ENCODE measurements around the gene FURIN.

DNA sequence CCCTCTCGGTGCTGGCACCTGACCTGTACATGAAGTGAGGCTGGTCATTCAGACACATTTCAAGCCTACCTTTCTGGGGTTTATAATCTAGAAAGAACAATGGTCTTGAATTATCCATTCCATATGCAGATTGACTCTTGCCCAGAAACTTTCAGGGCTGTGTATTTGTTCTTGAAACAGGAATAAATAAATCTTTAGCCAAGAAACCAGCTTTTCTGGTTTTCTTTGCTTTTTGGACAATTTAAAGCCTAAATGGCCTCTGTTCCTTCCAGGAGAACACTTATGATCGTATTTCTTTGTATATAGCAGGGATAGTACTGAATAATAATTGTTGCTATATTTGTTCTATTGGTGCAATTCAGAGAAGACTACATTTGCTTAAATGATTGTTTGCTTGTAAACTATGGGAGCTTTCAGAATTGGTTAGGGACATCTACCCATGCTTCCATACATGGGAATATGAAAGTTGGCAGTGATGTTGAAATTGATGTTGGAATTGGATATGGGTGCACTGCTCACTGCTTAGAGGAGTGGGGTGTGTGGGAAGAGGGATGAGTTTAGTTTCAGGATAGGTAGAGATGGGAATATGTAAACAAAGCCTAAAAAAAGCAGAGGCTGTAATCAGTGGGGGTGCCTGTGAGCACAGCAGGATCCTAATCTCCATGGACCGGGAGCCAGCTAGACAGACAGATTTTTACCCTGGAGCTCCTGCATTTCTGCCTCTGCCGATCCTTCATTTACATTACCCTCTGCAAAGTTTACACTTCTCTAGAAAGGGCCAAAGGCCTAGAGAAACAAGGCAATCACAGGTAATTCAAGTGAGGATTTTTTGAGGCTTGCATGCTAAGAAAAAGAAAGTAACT lies 79.3 kb downstream of the CRTC3 start:
- PRO-cap = no peak
CAGE:
- cytosol, long polyA plus RNA = no peak
- long polyA plus RNA = no peak
- nucleus, long polyA plus RNA = no peak

DNA sequence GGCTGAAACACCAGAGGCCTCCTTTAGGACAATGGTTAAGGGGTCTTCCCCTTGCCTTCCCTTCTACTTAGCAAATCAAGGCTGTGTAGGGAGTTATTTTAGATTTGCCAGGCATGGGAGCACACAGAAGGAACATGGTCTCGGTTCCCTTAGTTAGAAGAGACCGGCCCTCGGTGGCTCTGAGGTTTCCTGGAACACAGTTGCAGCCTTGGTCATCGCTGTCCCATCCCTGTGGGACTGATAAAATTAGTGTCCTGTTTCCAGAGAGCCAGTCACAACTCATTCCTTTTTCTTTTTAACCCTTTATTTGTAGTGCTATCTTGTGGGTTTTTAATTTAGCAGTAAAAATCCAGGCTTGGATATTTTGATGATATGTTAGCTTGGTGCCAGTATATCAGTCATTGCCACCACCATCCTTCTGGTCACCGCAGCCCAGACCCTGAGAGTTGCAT lies 81.5 kb downstream of the CRTC3 start:
- PRO-cap = no peak
CAGE:
- cytosol, long polyA plus RNA = no peak
- long polyA plus RNA = no peak
- nucleus, long polyA plus RNA = no peak

- PRO-cap = no peak
CAGE:
- cytosol, long polyA plus RNA = no peak
- long polyA plus RNA = no peak
- nucleus, long polyA plus RNA = no peak
Observed at GRCh38 chr15:90617459-90618000, 87.8 kb downstream of the CRTC3 start.

GRCh38 chr15:90659943-90660974 lies 56.9 kb upstream of the BLM start:
- PRO-cap = no peak
CAGE:
- cytosol, long polyA plus RNA = no peak
- long polyA plus RNA = no peak
- nucleus, long polyA plus RNA = no peak

DNA sequence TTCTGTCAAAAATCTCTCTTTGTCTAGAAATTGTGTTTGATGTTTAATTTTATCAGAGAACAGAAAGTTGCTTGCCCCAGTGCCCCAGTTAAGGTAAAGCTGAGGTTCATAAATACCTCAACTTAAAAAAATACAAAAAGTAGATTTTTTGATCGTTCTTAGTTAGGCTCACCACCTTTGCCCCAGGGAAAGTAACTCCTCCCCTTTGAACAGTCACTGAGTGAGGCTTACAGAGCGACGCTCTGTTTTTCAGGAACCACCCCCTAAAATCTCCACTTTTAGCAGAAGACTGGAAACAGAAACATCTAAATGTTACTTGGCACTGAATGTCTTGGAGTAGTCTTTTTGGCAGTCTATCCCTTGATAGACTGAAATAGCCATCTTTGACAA lies 24.9 kb downstream of the BLM start:
- PRO-cap = no peak
CAGE:
- cytosol, long polyA plus RNA = no peak
- long polyA plus RNA = no peak
- nucleus, long polyA plus RNA = no peak

DNA sequence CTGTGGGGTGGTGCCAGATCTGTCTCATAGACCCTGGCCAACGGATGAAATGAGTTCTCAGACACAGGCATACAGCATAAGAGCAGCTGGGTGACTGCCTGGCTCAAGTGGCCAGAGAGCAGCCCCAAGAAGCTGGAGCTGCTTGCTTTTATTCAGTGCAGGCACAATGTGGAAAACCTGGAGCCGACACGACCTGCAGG lies 44.8 kb upstream of the FURIN start:
- PRO-cap = no peak
CAGE:
- cytosol, long polyA plus RNA = no peak
- long polyA plus RNA = no peak
- nucleus, long polyA plus RNA = no peak

GRCh38 chr15:90826213-90826506 lies 42.2 kb upstream of the FURIN start:
- PRO-cap = no peak
CAGE:
- cytosol, long polyA plus RNA = no peak
- long polyA plus RNA = no peak
- nucleus, long polyA plus RNA = no peak

DNA sequence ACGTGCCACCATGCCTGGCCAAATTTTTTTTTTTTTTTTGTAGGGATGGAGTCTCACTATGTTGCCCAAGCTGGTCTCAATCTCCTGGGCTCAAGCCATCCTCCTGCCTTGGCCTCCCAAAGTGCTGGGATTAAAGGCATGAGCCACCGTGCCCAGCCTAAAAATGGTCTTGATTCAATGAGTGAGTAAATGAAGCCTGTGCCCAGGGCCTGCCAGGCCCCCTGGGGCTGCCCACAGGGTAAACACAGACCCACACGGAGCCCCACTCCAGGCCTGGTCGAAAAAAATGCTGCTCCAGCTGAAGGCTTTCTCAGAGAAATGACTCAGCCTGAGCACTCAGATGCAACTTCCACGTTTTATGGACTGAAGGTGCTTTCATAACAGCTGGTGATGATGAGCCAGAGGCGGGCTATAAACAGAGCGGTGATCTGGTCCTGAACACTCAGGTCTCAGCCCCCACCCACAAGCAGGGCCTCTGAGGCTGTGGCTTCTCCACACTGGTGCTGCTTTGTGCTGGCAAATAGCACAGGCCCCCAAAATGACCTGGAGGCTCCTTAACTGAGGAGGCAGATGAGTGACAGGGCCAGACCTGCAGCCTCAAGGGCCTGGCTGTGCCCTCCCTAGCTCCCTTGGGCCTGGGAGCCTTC lies 23.3 kb upstream of the FURIN start:
- PRO-cap = no peak
CAGE:
- cytosol, long polyA plus RNA = no peak
- long polyA plus RNA = no peak
- nucleus, long polyA plus RNA = no peak

DNA sequence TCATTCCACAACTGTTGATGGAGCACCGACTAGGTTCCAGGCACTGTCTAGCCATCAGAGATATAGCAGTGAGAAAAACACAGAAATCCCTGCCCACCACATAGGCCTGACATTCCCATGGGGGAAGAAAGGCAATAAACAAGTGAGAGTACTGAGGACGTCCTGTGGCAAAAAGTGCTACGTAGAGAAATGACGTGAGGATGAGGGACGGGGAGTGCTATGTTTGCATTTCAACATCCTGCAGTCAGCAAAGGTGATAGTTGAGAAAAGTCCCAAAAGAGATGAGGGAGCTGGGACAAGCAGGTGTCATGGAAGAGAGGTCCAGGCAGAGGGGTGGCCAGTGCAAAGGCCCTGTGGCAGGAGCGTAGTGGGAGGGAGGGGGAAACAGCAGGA lies 10.5 kb upstream of the FURIN start:
- PRO-cap = no peak
CAGE:
- cytosol, long polyA plus RNA = no peak
- long polyA plus RNA = no peak
- nucleus, long polyA plus RNA = no peak

DNA sequence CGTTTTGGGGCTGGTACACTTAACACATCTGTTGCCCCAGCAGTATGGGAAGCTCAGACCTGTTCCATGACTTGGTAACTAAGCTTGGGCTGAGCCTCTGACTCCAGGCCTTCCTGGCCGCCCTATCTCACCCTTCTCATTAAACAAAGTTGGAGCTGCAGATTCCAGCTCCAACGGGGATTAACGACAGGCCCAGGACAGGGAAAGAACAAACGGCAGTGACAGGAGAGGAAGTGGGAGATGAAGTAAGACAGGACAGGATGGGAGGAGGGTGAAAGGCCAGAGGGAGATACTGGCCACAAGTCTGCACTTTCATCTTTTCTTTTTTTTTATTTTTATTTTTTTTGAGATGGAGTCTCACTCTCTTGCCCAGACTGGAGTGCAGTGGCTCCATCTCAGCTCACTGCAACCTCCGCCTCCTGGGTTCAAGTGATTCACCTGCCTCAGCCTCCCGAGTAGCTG lies 8.5 kb upstream of the FURIN start:
- PRO-cap = no peak
CAGE:
- cytosol, long polyA plus RNA = no peak
- long polyA plus RNA = no peak
- nucleus, long polyA plus RNA = no peak

DNA sequence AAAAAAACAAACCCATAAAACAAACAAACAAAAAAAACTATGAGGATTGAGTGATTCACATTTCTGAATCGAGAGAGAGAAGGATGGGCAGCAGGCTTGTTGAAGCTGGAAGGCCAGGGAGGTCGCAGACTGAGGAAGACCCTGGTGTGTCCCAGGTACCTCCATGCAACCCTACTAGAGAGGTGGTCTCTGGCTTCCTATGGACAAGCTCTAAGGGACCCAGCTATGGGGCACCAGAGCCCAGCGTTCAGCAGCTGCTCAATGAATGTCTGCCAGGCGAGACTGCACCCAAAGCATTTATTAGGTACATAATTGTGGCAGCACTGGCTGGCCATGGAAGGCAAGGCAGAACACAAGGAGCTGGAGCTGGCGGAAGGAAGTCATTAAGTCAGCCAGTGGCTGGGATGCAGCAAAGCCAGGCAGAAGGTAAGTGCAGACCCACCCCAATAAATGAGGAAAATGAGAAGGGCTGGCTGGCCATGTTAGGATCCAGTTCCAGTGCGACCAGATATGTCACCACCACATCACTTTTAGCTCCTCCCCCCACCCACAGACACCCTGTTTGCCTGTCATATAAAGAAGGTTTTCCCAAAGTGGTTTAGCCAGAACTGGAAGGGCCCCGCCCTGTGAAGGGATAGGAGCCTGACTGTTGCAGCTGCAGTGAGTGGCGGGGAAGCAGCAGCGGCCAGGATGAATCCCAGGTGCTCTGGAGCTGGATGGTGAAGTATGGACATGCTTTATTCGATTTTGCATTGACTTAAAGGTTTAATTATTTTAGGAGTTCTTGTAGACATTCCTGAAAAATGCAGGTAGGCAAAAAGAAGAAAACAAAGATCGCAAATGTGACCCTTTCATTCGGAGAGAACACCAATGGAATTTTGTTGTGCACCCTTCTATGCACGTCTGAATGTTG lies at the start of gene FURIN:
TSS of gene FURIN (plus strand) at position 601 of the 913 bp plus-strand sequence.
- PRO-cap = no peak
CAGE:
- cytosol, long polyA plus RNA = no peak
- long polyA plus RNA = no peak
- nucleus, long polyA plus RNA = no peak

GRCh38 chr15:90870705-90871961 lies 2.7 kb downstream of the FURIN start:
- PRO-cap = no peak
CAGE:
- cytosol, long polyA plus RNA = no peak
- long polyA plus RNA = no peak
- nucleus, long polyA plus RNA = no peak

- PRO-cap = no peak
CAGE:
- cytosol, long polyA plus RNA = no peak
- long polyA plus RNA = no peak
- nucleus, long polyA plus RNA = no peak
Observed at GRCh38 chr15:90872141-90872605, 3.8 kb downstream of the FURIN start.

DNA sequence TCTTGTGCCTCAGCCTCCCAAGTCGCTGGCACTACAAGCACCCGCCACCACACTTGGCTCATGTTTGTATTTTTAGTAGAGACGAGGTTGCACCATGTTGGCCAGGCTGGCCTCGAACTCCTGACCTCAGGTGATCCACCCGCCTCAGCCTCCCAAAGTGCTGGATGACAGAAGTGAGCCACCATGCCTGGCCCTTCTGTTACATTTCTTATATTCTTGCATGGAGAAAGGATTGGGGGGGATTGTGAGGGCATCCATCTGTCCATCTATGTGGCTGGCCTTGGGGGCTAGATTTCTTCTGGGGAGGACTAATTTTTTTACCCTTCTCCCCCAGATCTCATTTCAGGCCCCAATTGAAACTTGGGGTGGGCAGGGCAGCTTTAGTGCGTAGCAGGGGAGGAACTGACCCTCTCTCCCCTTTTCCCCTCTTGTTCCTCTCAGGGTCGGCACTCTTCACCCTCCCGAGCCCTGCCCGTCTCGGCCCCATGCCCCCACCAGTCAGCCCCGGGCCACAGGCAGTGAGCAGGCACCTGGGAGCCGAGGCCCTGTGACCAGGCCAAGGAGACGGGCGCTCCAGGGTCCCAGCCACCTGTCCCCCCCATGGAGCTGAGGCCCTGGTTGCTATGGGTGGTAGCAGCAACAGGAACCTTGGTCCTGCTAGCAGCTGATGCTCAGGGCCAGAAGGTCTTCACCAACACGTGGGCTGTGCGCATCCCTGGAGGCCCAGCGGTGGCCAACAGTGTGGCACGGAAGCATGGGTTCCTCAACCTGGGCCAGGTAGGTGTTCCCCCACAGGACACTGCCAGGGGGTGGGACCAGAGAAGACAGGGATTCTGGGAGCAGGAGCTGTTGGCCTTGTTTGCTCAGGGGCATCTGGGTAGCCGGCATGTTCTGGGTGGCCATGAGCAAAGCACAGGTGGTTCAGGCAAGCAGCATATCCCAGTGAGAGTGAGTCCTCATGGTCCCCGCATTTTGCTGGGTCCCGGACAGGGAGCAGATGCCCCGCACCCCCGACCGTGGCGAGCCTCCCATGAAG lies 7.1 kb downstream of the FURIN start:
- PRO-cap = no peak
CAGE:
- cytosol, long polyA plus RNA = no peak
- long polyA plus RNA = no peak
- nucleus, long polyA plus RNA = no peak

- PRO-cap = no peak
CAGE:
- cytosol, long polyA plus RNA = no peak
- long polyA plus RNA = no peak
- nucleus, long polyA plus RNA = no peak
Observed at GRCh38 chr15:90892799-90893591, 8.7 kb downstream of the FES start.

- PRO-cap = bidirectional peak, plus-strand start at chr15:90902754, minus-strand start at chr15:90902597
CAGE:
- cytosol, long polyA plus RNA = no peak
- long polyA plus RNA = no peak
- nucleus, long polyA plus RNA = no peak
Observed at GRCh38 chr15:90901595-90902821, 1.1 kb upstream of the MAN2A2 start.

GRCh38 chr15:90910058-90910333 lies 6.9 kb downstream of the MAN2A2 start:
- PRO-cap = no peak
CAGE:
- cytosol, long polyA plus RNA = no peak
- long polyA plus RNA = no peak
- nucleus, long polyA plus RNA = no peak

- PRO-cap = no peak
CAGE:
- cytosol, long polyA plus RNA = no peak
- long polyA plus RNA = no peak
- nucleus, long polyA plus RNA = no peak
Observed at GRCh38 chr15:90918183-90918579, 14.2 kb downstream of the HDDC3 start.

DNA sequence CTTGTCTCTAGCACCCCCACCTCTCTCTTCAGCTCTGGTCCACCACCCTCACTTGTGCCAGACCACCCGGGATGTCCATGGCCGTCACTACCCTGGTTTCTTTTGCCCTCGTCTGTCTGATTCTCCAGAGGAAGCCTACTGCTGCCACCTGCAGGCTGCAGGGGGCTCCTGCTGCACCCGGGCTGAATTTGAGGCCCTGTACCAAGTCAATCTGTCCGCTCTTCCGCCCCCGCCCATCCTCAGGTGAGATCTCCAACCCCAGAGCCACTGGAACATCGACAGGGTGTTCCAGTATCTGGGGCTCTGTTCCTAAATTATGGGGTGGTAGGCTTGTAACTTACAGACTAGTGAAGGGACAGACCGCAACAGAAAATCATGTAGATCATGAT lies 784 bp upstream of the UNC45A start:
- PRO-cap = no peak
CAGE:
- cytosol, long polyA plus RNA = no peak
- long polyA plus RNA = no peak
- nucleus, long polyA plus RNA = no peak

DNA sequence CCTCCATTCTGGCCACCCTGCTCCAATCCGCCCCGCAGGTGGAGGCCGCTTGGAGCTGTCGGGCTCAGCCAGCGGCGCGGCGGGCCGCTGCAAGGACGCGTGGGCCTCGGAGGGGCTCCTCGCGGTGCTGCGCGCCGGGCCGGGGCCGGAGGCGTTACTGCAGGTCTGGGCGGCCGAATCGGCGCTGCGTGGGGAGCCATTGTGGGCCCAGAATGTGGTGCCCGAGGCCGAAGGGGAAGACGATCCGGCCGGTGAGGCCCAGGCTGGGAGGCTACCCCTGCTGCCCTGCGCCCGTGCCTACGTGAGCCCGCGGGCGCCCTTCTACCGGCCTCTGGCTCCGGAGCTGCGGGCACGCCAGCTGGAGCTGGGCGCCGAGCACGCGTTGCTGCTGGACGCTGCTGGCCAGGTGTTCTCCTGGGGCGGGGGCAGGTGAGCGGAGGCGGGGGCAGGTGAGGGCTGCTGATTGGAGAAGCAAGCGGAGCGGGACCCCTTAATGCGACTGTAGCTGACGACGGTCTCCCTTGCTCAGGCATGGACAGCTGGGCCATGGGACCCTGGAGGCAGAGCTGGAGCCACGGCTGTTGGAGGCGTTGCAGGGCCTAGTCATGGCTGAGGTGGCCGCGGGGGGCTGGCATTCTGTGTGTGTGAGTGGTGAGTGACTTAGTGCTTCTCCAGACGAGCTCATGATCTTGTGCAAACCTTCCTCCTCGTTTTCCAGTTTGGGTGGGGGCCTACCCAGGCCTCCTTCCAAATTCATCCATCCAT lies 2.6 kb downstream of the RCCD1 start:
- PRO-cap = no peak
CAGE:
- cytosol, long polyA plus RNA = no peak
- long polyA plus RNA = no peak
- nucleus, long polyA plus RNA = no peak